ENCODE measurements around a stretch of chr13.

DNA sequence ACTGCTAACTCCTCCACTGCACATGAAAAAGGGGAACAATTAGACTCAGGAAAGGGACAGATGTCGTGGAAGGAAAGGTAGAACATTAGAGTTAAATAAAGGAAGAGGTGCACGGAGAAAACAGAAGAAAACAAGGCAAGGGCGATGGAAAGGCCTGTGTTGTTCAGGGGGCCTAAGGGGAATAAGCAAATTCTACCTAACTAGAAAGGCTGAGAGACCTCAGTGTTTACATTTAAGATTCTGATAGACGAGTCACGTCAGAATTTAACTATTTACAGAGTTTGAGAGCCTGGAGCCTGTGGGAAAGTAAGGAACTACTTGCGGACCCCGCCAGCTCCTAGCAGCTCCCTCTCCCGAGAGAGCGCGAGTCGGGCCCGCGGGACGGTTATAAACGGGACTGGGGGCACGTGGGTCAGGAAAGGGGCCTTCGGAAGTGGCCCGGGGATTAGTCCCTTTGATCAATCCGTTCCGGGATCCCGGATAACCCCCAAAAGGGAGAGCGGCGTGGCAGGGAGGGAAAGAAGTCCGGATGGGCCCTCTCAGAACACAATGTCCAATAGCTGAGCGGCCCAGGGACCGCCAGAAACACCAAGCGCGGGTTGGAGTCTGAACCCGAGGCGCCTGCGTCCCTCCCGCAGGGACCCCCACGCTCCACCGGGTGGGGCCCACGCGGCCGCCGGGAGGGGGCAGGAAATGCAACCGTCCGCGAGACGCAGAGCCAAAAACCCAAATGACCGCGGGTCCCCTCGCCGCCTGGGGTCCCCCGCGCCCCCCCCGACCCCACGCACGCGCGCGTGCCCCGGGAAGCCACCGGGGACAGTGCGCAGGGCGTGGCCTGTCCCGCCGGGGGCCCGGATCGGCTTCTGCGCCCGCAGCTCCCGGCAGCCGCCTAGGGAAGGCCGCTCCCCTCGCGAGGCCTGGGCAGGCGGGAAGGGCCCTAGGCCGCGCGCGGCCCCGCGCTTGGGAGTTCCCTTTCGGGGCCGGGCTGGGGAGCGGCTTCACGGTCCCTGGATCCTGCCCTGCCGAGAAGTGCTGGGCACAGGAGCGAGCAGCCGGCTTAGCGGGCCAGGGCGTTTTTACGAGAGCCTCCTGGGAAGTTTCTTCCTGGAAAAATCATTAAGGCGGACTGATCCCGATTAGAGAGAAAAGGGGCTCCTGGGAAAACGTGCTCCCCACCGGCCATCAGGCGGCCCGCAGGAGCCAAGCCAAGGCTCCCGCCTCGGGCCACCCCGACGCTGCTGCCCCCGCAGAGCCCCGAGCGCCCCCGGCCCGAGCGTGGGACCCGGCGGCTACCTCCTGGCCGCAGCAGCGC lies 3.4 kb downstream of the ZIC5 start:
- PRO-cap = no peak

DNA sequence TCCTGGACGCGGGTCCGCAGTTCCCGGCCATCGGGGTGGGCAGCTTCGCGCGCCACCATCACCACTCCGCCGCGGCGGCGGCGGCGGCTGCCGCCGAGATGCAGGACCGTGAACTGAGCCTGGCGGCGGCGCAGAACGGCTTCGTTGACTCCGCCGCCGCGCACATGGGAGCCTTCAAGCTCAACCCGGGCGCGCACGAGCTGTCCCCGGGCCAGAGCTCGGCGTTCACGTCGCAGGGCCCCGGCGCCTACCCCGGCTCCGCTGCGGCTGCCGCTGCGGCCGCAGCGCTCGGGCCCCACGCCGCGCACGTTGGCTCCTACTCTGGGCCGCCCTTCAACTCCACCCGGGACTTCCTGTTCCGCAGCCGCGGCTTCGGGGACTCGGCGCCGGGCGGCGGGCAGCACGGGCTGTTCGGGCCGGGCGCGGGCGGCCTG lies 502 bp downstream of the ZIC2 start:
- PRO-cap = no peak

GRCh38 chr13:100325713-100326334 lies 236.9 kb downstream of the PCCA start:
- PRO-cap = no peak

DNA sequence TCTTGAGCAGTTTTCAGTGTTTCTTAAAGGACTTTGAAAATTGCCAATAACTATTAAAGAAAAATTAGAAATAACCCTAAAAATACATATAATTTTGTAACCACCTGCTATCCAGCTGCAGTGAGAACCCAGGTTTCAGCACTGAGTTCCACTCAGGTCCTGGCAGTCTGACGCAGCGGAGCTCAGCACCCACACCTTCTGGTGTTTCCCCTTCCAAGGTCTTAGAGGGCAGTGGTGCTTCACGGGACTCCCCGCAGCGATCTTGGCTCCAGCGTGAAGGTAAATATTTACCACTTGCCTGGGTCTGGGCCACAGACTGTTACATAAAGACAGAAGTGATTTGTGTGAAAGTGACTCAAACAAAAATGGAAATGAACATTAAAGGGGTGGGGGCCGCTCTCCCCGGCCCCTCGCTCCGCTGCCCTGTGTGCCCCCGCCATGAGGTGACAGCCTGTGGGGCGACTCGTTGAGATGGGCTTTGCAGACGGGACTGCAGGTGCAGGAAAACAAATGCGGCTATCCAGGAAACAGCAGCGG lies 55.1 kb downstream of the GGACT start:
- PRO-cap = no peak

- PRO-cap = no peak
These were observed 955 bp upstream of the TMTC4 start for GRCh38 chr13:100675554-100675945.

GRCh38 chr13:101026285-101026559 lies 351.6 kb upstream of the TMTC4 start:
- PRO-cap = no peak

- PRO-cap = no peak
These were observed 124.0 kb downstream of the ITGBL1 start for GRCh38 chr13:101576563-101576878.

- PRO-cap = no peak
These were observed 48.1 kb downstream of the FGF14 start for GRCh38 chr13:101868618-101869134.

DNA sequence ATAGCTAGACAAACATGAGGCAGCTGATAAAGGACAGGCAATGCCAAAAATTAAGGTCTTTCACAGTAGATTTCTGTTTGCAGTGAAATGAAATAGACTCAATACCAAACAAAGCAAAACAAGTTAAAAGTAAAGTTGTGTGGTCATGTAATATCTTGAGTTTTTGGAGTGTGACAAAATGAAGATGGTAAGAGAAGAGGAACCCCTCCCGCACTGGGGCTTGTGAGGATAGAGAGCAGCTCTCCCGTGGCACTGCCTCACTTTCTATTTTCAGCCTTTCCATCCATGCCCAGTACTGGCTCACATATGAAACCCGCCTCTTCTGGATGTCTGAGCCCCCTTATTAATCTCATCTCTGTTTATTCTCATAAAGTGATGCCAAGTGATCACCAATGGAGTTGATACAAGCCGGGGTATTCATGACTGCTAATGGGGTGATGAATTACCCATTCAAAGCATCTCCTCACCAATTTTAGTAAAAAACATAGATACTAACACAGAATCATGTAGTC lies 95.8 kb upstream of the FGF14 start:
- PRO-cap = no peak

GRCh38 chr13:102401214-102401797 lies 195.5 kb upstream of the TPP2 start:
- PRO-cap = no peak

DNA sequence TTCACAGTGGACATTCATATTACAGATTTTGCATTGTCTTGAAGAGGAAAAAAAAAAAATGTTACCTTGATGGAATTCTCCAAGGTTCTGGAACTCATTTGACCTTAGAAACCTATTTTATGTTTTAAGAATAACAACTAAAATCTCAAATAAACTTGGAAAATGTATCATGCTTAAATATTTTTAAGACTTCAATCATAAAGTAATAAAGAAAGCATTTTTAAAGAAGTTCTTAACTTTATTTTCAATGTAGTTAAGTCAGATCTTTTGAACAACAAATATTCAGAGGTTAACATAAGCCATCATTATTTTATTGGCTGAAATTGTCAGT lies 115.2 kb upstream of the TPP2 start:
- PRO-cap = no peak

GRCh38 chr13:102850004-102850580 lies 4.3 kb downstream of the ERCC5 start:
- PRO-cap = no peak

GRCh38 chr13:102908120-102908647 lies 62.4 kb downstream of the ERCC5 start:
- PRO-cap = no peak

DNA sequence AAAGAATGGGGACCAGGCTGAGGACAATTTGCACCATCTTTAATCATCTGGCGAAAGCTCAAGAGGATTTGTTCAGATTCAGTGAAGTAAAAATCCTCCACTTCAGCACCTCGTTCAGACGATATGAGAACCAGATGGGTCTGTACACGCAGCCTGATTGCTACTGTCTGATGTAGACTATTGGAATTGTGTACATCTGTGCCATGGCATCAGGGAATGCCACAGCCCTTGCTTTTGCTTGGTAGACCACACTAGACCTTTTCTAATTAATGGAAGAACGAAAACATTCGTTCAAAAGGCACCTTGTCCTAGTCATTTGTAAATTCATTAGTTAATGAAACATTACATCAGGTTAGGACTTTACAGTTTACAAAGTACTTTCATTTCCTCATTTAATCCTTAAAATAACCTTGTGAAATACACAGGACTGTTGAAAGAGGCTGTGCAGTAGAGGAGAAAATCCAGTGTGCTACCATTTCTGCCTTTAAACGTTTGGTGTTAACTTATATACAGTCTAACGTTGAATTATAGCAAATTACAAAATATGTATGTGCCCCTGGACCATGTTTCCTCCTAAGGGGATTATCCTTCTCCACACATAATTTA lies 59.2 kb downstream of the SLC10A2 start:
- PRO-cap = no peak

GRCh38 chr13:104015069-104015561 lies 948.9 kb upstream of the SLC10A2 start:
- PRO-cap = unidirectional peak, plus-strand start at chr13:104015470

- PRO-cap = no peak
These were observed 348.3 kb downstream of the DAOA start for GRCh38 chr13:105814208-105814532.

GRCh38 chr13:105979240-105980090 lies 513.6 kb downstream of the DAOA start:
- PRO-cap = no peak

DNA sequence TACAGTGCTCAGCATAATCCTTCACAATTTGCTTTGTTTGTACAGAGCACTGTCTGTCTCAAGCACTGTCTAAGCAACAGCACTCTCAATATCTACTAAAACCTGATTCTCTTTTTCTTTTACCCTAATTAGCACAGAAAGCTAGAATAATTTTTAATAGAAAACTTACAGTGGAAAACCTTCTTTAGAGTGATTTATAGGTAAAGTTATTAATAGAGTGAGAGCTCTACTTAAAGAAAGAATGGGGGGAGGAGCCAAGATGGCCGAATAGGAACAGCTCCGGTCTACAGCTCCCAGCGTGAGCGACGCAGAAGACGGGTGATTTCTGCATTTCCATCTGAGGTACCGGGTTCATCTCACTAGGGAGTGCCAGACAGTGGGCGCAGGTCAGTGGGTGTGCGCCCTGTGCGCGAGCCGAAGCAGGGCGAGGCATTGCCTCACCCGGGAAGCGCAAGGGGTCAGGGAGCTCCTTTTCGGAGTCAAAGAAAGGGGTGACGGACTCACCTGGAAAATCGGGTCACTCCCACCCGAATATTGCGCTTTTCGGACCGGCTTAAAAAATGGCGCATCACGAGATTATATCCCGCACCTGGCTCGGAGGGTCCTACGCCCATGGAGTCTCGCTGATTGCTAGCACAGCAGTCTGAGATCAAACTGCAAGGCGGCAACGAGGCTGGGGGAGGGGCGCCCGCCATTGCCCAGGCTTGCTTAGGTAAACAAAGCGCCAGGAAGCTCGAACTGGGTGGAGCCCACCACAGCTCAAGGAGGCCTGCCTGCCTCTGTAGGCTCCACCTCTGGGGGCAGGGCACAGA lies 322.0 kb downstream of the EFNB2 start:
- PRO-cap = no peak

DNA sequence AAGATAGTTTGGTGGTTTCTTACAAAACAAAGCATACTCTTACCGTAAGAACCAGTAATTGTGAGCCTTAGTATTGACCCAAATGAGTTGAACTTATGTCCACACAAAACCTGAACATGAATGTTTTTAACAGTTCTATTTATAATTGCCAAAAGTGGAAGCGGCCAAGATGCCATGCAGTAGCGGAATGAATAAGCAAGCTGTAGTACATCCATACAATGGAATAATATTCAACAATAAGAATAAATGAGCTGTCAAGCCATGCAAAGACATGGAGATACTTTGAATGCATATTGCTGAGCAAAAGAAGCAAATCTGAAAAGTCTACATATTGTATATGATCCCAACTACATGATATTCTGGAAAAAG lies 183.0 kb downstream of the EFNB2 start:
- PRO-cap = no peak

- PRO-cap = unidirectional peak, minus-strand start at chr13:106536520
These were observed 947 bp upstream of the EFNB2 start for GRCh38 chr13:106536277-106536941.

Measured in parotid gland (tissue), 1 donor.